Progenitor cell of endocrine pancreas (in vitro differentiated cells): Measurements from ENCODE around the gene PIP4K2B.

- PRO-cap = no peak
Observed at GRCh38 chr17:38738341-38739247, 8.5 kb downstream of the CISD3 start.

- PRO-cap = bidirectional peak, plus-strand start at chr17:38799180, minus-strand start at chr17:38799017; bidirectional peak, plus-strand start at chr17:38799695, minus-strand start at chr17:38799333
Observed at GRCh38 chr17:38799143-38799833, at the start of gene PIP4K2B. Gene PIP4K2B (minus strand): TSS chr17:38799556.

GRCh38 chr17:38868815-38869146 is 1.1 kb upstream of the LASP1 start:
- PRO-cap = bidirectional peak, plus-strand start at chr17:38869641, minus-strand start at chr17:38869078

GRCh38 chr17:38893194-38894078 is 23.6 kb downstream of the LASP1 start:
- PRO-cap = no peak

GRCh38 chr17:38897729-38898077 is 27.8 kb downstream of the LASP1 start:
- PRO-cap = no peak

DNA sequence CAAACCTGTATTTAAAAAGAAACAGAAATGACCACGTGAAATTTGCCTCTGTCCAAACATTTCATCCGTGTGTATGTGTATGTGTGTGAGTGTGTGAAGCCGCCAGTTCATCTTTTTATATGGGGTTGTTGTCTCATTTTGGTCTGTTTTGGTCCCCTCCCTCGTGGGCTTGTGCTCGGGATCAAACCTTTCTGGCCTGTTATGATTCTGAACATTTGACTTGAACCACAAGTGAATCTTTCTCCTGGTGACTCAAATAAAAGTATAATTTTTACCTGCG is 45.8 kb downstream of the FBXO47 start:
- PRO-cap = no peak

DNA sequence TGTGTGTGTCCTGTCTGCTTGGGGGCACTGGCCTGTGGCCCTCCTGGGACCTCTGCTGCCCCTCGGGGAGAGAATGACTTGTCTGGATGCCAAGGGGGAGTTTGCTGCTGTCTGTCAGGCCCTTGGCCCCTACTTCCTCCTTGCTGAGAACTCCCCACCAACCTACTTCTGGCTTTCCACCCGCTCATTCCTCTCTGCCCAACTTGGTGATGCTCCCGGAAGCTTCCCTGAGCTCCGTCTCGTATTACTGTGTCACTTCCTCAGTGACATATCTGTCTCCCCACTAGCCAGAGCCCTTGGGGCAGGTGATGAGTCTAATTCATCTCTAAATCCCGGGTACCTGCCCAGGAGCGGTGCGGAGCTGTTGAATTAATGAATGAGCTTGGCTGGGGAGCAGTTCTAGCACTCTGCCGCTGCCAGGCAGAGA is 45.3 kb downstream of the FBXO47 start:
- PRO-cap = no peak

GRCh38 chr17:38925194-38926104 is 41.8 kb downstream of the FBXO47 start:
- PRO-cap = unidirectional peak, plus-strand start at chr17:38925611; unidirectional peak, minus-strand start at chr17:38925827

- PRO-cap = no peak
Observed at GRCh38 chr17:39026921-39027390, 59.8 kb upstream of the FBXO47 start.

GRCh38 chr17:39199623-39200124 is 409 bp upstream of the RPL19 start:
- PRO-cap = unidirectional peak, plus-strand start at chr17:39199684; bidirectional peak, plus-strand start at chr17:39200321, minus-strand start at chr17:39200009

- PRO-cap = no peak
Observed at GRCh38 chr17:39212772-39213459, 12.8 kb downstream of the STAC2 start.

- PRO-cap = no peak
Observed at GRCh38 chr17:39256615-39257086, 30.9 kb upstream of the STAC2 start.

DNA sequence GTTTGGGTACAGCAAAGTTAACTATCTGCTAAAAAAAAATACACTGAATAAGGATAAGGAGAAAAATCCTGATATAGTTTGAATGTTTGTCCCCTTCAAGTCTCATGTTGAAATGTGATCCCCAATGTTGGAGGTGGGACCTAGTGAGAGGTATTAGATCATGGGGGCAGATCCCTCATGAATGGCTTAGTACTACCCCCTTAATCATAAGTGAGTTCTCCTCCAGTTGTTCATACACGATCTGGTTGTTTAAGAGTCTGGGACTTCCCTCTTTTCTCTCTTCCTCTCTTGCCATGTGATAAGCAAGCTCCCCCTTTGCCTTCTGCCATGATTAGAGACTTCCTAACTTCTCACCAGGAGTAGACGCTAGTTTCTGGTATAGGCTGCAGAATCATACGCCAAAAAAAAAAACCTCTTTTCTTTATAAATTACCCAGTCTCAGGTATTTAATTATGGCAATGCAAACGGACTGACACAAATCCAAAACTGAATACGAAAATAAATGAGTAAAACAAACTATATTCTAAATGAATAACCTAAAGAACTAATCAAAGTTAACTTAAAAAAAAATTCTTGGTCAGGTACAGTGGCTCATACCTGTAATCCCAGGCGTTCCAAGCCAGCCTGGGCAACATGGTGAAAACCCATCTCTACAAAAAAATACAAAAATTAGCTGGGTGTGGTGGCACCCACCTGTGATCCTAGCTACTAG is 75.5 kb downstream of the FBXL20 start:
- PRO-cap = no peak

- PRO-cap = no peak
Observed at GRCh38 chr17:39406339-39407361, 5.2 kb upstream of the FBXL20 start.

- PRO-cap = no peak
Observed at GRCh38 chr17:39453543-39453826, 2.4 kb upstream of the MED1 start.

- PRO-cap = no peak
Observed at GRCh38 chr17:39618471-39619184, 8.1 kb upstream of the PPP1R1B start.

DNA sequence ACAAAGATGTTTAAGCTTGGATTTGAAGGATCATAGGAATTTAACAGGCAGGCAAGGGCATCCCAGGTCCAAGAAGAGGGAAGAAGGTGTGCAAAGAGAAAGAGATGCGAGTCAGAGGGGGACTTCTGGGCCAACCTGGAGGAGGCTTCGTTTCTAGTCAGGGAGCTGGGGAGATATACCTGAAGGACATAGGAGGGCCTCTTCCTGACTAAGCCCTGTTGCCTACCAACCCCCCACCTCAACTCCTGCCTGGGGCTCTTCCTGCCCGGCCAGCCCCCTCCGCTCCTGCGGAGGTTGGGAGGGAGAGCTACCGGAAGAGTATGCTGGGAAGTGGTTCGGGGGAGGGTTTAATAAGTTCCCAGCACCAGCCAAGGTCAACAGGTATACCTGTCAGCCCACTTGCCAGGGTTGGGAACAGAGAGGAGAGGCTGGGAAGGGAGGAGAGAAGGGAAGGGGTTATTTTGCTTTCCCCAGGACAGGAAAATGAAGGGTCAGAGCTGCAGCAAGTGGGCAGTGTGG is 4.6 kb downstream of the PPP1R1B start:
- PRO-cap = no peak

DNA sequence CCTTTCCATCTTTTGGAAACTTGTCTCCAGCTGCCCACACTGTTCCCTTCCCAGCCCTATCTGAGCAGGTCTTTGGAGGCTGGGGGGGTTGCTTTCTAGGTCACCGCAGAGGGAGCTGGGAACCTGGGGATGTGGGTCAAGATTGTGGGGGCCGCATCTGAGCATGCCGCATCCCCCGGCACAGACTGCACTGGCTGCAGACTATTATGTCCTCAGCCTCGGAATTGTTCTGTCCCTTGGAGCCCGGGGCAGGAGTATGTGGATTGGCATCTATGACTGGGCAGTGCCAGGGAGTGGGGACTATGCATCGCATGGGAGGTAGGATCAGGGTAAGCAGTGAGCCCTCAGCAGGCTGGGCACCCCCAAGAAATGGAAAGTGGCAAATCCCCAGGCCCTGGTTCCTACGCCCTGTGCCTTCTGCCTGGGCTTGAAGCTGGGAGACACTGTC is 3.8 kb upstream of the STARD3 start:
- PRO-cap = no peak

DNA sequence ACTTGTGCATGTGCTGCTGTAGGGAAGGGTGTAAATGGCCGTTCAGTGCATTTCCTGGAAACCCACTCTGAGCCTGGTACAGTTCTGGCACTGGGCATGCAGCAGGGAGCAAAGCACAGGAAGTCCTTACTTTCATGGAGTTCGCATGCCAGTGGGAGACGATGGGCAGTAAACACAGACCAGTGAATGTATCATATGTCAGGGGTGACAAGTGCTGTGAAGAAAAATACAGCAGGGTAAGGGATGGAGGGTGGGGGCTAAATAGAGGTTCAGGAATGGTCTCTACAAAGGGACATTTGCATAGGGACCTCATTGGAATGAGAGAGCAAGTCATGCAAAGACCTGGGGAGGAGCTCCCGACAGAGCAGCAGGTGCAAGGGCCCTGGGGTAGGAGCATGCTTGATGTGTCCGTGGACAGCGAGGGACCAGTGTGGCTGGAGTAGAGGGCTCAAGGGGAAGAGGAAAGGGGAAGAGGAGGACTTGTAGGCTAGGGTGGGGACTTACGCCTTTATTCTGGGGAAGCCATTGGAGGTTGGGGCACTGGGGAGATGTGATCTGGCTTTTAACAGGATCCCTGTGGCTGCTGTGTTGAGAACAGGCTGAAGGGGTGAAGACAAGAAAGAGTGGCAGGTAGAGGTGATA is 5.7 kb downstream of the STARD3 start:
- PRO-cap = no peak

- PRO-cap = no peak
Observed at GRCh38 chr17:39666121-39666918, 1.2 kb downstream of the TCAP start.